ENCODE results near the genes MBD4 and NUDT16.

DNA sequence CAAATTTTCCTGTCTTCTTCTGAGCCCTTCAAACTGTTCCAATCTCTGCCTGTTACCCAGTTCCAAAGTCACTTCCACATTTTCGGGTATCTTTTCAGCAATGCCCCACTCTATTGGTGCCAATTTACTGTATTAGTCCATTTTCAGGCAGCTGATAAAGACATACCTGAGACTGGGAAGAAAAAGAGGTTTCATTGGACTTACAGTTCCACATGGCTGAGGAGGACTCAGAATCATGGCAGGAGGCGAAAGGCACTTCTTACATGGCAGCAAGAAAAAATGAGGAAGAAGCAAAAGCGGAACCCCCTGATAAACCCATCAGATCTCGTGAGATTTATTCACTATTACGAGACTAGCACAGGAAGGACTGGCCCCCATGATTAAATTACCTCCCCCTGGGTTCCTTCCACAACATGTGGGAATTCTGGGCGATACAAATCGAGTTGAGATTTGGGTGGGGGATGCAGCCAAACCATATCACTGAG lies 49.1 kb upstream of the H1-10 start:
- RAMPAGE, long total RNA, result no peak
- RRBS, result no CpG with 5 or more reads among the region's 7 CpGs

DNA sequence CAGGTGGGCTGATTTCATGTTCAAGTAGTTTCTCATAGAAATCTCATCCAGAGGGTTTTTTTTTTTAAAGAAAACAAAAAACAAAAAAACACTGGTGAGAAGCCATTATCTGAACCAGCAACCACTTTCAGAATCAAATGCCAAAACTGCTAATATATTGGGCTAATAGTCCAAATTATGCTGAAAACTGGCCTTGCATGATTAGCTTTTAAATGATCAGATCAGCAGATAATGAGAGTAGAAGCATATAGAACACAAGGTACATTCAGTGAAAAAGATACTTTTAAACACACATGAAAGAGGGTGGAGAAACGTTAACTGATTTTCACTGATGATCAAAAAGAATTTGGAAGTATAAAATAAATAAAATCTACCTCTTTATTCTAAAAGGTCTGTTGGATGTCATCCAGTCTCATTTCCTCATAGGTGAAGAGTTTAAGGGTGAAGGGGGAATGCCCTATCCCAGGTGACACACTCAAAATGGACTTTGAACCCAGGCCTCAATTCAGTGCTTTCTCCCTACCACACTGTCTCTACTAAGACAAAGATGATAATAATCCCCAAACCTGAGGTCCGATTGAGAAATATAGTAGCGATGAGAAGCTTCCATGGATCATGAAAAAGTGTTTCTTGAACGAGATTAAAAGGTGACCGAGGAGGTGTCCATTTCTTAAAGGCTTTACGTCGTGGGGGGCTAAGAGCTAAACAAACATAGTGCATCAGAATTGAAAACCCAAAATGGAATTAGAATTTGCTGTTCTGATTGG lies 5.0 kb upstream of the EFCAB12 start:
- RAMPAGE, long total RNA, result no peak
- RRBS, result no CpG with 5 or more reads among the region's 7 CpGs

DNA sequence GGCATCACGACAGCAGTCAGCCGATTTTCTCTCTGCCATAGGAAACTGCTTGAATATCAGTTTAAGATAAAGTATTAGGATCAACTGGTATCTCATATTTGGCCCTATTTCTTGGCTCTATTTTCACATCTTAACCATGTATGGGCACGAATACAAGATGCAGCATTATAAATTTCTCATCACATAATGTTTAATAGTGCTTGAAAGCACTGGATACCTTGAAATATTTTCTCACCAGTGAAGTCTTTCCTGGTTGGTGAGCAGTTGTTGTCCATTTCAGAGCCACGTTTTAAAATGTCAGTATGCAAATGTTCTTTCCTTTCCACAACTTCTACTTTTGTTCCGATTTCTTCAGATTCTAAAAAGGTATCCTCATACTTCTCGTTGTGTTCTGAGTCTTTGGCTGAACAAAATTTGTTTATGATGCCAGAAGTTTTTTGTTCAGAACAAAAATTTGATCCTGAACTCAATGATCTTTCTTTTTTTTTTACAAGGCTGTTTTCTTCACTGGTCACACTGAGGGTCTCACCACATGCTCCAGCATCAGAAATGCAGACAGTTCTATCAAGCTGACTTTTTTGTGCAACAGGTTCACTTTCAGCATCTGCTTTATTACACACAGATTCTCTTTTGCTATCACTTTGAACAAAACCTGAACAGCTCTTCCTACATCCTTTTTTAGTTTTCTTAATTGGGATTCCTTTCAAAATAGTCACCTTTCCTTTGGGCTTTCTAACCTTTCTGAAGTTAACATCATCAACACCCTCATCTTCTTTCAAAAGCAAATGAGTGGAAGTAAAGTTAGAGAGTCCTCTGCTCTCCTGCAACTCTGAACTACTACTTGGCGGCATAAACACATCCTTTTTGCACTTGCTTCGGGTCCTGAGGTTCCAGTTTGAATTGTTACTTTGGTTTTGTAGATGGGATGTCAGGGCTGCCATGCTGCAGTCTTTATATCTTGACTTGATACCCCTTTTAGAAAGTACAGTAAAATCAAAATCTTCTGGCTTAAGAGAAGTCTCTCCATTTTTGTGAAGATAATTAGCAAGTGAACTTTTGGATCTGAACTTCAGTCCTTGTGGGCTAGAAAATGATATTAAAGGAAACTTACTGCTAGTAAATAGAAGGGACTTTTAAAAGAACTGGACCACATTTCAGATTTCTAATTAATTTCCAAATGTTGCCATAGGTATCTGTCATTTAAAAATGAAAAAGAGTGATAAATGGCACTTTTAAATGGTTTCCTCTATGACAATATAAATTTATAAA lies 3.1 kb downstream of the MBD4 start:
- RAMPAGE, long total RNA, result no peak
- RRBS, result no CpG with 5 or more reads among the region's 8 CpGs

- RAMPAGE, long total RNA, result start-site peak on the minus strand at chr3:129439857-129439945, 674 and 267 reads in 2 replicates; start-site peak on the plus strand at chr3:129440218-129440321, 92 and 87 reads in 2 replicates
- RRBS, result 1% methylated on average over 14 of the region's 77 CpGs
Measured at GRCh38 chr3:129439242-129440428, at the start of gene MBD4. Gene MBD4, minus strand, starts transcription at chr3:129439948.

DNA sequence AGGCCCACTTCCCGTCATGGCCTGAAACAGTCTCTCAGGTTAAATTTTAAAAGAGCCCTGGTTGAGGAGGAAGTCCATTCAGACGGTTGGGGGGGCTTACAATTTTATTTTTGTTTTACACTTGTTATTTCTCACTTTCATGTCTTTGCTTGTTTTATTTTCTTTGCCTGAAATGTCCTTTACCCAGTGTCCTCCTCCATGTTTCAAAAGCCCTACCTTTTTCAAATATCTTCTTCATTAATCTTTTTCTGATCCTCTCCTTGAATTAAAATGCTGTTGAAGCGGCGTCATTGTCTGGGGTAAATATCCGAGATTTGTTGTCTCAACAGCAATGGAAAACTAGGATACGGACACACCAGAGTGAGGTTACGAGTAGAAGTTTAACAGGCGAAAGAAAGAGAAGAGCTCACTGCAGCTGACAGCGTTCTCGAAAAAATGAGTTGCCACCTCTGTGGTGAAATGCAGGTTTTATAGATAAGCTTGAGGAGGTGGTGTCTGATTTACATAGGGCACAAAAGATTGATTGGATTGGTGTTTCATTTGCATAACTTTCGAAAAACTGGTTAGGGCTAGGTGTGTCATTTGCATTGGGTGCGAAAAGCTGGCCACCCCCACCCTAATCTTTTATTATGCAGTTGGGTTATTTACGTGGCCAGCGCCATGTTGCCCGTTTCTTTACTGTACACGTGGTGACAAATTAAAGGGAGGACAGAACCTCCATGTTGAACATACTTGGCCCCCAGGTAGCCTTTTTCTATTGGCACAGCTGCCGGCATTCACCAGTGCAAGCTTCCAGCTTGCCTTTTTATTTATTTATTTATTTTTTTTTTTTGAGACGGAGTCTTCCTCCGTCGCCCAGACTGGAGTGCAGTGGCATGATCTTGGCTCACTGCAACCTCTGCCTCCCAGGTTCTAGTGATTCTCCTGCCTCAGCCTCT lies 8.1 kb downstream of the IFT122 start:
- RAMPAGE, long total RNA, result no peak
- RRBS, result no CpG with 5 or more reads among the region's 20 CpGs

GRCh38 chr3:129576721-129577334 lies 29.6 kb downstream of the PLXND1 start:
- RAMPAGE, long total RNA, result no peak
- RRBS, result no CpG with 5 or more reads among the region's 13 CpGs

GRCh38 chr3:130184128-130184787 lies 102.6 kb downstream of the ALG1L2 start:
- RAMPAGE, long total RNA, result no peak
- RRBS, result no CpG with 5 or more reads among the region's 5 CpGs

- RAMPAGE, long total RNA, result no peak
- RRBS, result no CpG with 5 or more reads among the region's 12 CpGs
Measured at GRCh38 chr3:130832106-130832608, 61.7 kb upstream of the ATP2C1 start.

- RAMPAGE, long total RNA, result no peak
- RRBS, result no CpG with 5 or more reads among the region's 2 CpGs
Measured at GRCh38 chr3:130841351-130841963, 52.4 kb upstream of the ATP2C1 start.

GRCh38 chr3:131004513-131005142 lies 22.0 kb downstream of the ASTE1 start:
- RAMPAGE, long total RNA, result no peak
- RRBS, result no CpG with 5 or more reads among the region's 1 CpG

- RAMPAGE, long total RNA, result start-site peak on the plus strand at chr3:131381777-131381805, 63 and 84 reads in 2 replicates
- RRBS, result 1% methylated on average over 12 of the region's 64 CpGs
Measured at GRCh38 chr3:131381657-131382670, at the start of gene NUDT16. Gene NUDT16, plus strand, starts transcription at chr3:131381774.

GRCh38 chr3:131383359-131383936 lies 1.9 kb downstream of the NUDT16 start:
- RAMPAGE, long total RNA, result no peak
- RRBS, result no CpG with 5 or more reads among the region's 2 CpGs

DNA sequence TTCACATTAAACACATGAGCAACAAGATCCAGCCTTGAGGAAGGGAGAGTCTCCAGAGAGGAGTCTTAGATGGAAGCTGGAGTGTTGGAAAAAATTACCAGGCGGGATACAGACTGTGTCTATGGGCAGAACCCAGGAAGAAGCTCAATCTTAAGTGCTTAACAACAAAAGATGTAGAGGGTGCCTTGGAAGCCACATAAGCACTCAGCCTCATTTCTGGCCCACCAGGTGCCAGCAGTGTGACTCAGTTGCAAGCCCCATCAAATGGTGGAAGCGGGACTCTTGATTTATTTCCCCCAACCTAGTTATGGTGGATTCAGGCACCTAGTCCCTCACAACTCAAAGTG lies 29.2 kb downstream of the ACP3 start:
- RAMPAGE, long total RNA, result no peak
- RRBS, result no CpG with 5 or more reads among the region's 2 CpGs

DNA sequence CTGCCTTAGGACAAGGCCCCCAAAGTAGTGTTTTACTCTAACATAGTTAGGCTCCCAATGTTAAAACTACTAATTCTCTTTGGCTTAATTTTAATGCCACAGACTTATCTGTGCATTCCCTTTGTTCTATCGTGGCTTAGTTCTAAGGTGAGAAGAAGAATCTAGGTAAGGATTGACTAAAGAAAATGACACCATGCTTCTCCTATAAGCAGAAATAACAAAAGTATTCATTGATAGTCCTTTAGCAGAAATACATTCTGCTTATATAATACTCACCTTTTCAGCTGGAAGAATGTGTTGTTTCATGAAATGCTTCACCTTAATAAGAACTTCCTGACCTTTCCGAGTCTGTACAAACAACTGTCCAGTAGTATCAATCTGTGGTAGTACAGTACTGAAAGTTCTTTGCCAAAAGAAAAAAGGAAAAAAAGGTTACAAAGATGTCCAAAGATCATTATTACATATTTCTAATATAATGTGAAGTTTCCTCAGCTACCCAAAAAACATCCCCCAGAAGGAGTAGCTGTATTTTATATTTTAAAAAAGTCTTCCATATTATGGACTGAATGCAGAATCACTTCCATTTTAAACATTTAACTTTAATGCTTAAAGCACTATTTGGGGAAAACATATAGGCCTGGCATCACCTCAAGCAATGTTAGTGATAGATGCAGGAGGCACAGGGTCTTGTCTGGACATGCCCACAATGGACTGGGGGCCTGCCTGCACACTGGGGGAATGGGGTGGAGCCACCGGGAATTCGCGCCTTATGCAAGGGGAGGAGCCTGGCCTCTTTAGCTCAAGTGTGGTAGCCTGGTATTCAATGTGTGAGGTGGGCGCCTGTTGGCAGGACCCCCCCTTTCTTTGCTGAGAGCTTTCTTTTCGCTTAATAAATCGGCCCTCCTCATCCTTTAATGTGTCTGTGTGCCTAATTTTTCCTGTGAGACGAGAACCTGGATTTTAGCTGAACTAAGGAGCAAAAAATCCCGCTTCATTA lies 29.6 kb downstream of the ACKR4 start:
- RAMPAGE, long total RNA, result no peak
- RRBS, result no CpG with 5 or more reads among the region's 10 CpGs

DNA sequence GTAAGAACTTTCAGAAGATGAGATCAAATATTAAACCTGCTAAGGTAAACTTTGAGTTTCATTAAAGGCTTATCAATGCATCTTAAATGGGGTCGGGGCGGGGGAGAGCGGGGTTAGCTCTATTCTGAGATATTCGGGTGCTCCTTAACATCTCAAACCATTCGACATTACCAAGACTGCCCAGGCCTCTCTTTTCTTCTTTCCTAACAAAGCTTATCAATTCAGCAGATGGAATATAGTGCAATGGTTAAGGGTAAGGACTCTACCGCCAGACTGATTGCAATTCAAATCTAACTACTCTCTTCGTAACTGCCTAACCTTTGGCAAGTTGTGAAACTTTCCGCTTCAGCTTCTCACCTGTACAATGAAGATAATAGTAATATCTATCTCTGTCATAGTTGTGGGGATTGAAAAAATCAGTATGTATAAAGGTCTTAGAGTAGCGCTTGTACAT lies 903 bp downstream of the UBA5 start:
- RAMPAGE, long total RNA, result no peak
- RRBS, result no CpG with 5 or more reads among the region's 9 CpGs

DNA sequence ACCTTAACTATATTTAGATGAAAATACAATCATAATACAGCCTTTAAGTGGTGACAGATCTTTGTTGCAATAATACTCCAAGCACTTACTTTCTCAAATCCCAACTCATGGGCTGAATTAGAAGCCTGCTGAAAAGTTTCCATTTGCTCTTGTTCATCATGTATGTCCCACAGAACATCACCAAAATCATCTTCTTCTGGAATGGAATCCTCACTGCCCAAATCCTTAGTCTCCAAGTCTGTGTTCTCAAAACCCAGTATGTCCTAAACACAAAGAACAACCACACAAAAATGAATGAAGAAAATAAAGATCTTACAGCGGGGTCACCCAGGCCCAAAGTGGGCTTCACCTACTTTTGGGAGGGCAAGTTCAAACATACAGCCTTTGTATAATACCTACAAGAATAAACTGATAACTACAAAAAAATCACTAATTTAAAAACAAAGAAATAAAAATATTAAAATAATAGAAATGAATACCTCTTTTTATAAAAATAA lies 18.1 kb downstream of the NPHP3 start:
- RAMPAGE, long total RNA, result no peak
- RRBS, result no CpG with 5 or more reads among the region's 1 CpG

DNA sequence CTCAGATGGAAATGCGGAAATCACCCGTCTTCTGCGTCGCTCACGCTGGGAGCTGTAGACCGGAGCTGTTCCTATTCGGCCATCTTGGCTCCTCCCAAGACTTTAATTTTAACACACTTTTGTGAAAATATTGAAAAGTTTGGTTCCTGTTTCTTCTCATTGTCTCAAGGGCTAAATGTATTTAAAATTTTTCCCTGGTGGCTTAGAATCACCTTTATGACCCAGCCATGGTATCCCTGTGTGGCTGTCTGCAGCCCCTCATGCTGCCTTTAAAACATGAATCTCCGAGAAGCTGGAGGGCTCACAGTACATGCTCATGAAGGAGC lies 86.3 kb upstream of the TMEM108 start:
- RAMPAGE, long total RNA, result no peak
- RRBS, result no CpG with 5 or more reads among the region's 8 CpGs

- RAMPAGE, long total RNA, result no peak
- RRBS, result no CpG with 5 or more reads among the region's 4 CpGs
Measured at GRCh38 chr3:133296281-133296728, 103.6 kb upstream of the BFSP2 start.

- RAMPAGE, long total RNA, result no peak
- RRBS, result no CpG with 5 or more reads among the region's 5 CpGs
Measured at GRCh38 chr3:133448318-133449405, 48.8 kb downstream of the BFSP2 start.

DNA sequence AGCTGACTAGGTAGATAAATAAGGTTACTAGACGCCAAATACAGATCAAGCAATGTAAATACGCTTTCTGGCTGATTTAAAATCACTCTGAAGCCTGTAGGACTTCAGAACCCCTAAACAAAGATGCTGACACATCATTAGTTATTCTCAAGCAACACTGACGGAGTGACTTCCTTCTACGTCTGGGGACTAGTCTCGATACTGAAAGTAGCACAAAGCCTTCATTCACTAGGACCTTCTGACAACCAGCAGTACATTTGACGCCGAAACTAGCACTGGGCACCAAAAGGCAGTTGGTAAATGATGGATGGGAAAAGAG lies 67.2 kb upstream of the CDV3 start:
- RAMPAGE, long total RNA, result no peak
- RRBS, result no CpG with 5 or more reads among the region's 7 CpGs

Measured in epithelial cell of alveolus of lung (primary cell).